Skin of body (tissue), 2 donors: ENCODE measurements around the gene RAB12.

DNA sequence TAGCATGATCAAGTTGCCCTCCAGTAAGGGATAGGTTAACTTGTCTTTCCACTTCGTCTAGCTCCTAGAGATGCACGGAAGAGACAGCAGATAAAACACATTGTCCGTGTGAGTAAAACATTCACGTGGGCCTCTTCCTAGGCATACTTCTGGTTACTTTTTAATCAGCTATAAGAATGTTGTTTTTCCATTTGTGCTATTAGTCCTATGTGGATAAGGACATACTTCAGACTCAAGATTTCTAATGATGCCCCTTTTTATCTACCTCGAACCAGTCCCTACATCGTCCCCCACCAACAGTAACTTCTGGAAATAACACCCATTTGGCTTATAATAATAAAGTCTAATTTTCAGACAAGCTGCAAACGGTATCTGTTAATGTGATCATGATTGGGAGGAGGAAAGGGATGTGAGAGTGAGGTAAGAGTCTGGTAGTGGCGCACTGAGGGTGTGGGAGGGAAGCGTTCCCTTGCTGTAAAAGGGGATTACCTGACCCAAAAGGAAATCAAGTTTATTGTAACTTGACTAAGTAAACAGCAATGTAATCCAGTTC, 1.0 kb upstream of the ARHGAP28 start:
- RAMPAGE, long total RNA, result no peak

- RAMPAGE, long total RNA, result no peak
These were observed 146.1 kb downstream of the ARHGAP28 start for GRCh38 chr18:6875465-6876123.

- RAMPAGE, long total RNA, result no peak
These were observed 32.8 kb downstream of the LAMA1 start for GRCh38 chr18:7084700-7085302.

DNA sequence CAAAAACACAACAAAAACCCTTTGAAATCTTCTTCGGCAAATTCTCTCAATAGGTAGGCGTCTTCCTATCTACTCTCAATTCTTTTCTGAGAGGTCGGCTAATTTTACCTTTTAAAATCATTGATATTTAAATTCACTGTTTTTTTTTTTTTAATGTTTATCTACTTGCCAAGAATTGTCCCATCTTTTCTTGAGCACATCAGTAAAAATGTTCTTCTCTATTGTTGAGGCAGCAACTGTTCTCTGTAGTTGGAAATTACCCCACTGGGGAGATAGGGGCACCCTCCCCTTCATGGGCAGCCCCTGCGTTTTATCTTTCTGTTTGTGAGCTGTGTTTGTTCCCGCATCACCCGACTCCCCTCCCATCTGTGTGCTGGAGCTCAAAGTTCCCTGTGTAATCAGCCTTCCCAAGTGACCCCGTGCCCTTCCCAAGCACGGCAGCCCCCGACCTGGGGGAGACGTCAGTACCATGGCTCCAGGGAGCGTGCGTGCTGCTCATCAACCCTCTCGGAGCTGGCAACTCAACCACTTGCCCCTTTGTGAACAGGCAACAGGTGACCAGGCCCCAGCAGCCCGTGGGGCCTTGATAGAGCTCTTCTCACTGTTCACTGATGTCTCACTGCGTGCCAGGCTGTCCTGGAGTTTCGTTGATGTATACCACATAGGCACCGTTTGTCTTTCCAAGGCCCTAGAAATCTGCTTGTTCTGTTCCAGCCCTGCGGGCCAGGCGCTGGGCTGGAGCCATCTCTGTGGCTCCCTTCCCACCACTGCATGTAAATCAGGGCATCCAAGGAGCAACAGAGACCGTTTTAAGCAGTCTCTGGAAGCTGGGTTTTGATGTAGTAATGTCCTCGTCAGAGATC, 107.3 kb upstream of the PTPRM start:
- RAMPAGE, long total RNA, result no peak

DNA sequence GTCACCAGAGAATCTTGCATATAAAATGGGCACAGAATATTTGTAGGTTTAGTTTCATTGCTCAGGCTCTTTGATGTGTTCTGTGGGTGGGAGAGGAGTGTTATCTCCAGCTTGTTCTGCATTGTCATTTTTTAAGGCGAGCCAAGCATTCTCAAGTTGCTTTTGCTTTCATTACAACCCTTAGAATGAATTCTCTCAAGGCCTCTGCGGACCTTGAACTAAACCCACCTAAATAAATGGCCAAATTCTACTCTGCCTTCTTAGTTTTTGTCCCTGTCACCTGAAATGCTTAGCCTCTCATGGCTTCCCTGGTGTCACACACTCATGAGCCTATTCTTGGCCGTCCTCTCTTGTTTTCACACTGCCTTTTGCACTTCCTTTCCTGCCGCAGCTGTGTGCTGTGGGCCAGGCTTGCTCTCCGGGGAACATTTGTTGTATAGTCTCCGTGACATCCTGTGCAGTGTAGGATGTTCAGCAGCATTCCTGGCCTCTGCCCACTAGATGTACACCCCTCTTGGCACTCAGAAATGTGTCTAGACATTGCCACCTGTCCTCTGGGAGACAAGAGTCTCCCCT, 255.5 kb downstream of the PTPRM start:
- RAMPAGE, long total RNA, result no peak

DNA sequence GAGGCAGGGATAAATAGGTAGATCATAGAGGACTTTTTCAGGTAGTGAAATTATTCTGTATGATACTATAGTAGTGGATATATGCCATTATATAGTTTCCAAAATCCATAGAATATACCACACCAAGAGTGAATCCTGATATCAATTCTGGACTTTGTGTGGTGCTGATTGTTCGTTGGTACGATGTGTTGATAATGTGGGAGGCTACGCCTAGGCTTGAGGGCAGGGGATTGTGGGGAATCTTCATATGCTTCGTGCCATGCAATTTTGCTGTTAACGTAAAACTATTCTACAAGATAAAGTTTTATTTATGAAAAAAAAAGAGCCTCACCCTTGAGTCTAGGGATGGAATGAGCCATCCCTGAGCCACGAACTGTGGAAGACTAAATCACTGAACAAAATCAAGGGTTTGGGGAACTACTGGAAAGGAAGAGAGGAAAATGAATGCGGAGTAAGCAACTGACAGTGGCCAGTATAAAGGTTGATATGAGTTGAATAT, 409.2 kb downstream of the PTPRM start:
- RAMPAGE, long total RNA, result no peak

- RAMPAGE, long total RNA, result no peak
These were observed 495.7 kb downstream of the PTPRM start for GRCh38 chr18:8062747-8063224.

DNA sequence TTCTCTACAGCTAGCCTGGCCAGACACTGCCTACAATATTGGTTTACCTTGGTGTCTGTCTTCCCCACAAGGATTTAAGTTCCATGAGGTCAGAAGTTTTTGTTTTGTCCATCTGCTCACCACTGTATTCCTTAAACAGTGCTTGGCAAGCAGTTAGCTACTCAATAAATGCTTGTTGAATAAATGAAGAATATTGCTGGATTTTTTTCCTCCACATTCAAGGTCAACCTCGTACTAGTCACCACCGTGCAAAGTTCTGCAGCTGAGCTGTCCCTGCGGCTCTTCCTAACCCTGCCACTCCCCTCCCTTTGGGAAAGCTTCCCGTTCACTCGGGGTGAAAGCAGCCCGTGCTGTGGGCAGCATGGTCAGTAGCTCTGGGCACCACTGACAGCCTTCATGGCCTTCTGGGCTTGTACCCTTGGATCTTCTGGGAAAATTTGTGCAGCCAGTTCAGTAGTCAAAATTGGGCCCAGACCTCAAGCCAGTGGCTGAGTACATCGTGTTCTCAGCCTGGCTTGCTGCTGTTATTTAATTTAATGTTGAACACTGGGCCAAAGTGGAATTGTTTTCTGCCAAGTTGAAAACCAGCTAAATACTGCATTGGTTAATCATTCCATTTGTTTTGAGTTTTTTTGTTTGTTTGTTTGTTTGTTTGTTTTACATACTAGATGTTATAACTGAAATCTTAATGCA, 469.3 kb upstream of the RAB12 start:
- RAMPAGE, long total RNA, result no peak

- RAMPAGE, long total RNA, result no peak
These were observed at the start of gene RAB12 for GRCh38 chr18:8608685-8609599. Gene RAB12 (plus strand): TSS chr18:8609437.

DNA sequence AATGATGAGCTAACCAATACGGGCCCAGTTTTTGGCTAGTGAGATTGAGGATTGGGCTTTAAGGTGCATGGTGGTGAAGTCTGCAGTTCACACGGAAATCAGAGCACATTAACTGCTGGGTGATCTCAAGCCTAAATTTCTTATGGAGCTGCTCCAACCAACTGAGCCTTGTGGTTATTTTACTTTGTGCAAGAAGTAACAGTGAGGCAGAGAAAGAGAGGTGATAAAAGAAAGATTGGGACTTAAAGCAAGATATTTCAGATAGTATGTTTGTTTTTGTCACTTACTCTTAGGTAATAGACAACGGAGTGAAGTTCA, 2.4 kb downstream of the MTCL1 start:
- RAMPAGE, long total RNA, result no peak

DNA sequence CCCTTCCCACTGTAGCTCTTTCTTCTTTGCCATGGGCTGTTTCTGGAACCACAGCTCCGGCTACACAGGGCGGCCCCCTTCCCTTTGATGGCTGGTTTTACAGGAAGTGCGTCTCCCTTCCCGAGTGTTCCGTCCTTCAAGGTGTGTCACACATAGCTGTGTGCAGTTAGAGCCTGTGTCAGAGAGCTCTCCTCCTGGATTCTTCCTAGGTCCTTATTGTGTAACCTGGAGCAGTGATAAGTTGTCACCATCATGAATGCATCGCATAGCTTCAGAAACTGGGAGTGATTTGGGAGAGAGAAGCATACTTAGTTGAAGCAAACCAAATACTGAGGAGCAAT, 81.5 kb downstream of the MTCL1 start:
- RAMPAGE, long total RNA, result no peak

DNA sequence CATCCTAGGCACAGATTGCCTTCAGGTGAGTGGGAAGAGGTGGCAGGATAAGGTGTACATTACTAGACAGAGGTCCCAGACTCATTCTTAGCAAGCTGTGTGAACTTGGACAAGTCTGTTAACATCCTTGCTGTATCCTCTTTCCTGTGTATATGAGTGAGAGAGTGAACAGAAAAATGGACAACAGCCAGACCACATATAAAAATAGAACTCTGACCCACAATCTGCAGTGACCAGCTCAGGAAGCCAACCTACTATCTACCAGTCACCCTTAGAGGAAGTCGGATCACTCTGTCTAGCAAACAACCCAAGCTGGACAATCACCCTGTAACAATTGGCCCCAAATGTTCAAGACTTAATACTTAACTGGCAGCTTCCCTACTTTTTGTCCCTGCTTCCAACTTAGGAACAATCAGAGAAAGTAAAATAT, 158.6 kb upstream of the NDUFV2 start:
- RAMPAGE, long total RNA, result no peak

DNA sequence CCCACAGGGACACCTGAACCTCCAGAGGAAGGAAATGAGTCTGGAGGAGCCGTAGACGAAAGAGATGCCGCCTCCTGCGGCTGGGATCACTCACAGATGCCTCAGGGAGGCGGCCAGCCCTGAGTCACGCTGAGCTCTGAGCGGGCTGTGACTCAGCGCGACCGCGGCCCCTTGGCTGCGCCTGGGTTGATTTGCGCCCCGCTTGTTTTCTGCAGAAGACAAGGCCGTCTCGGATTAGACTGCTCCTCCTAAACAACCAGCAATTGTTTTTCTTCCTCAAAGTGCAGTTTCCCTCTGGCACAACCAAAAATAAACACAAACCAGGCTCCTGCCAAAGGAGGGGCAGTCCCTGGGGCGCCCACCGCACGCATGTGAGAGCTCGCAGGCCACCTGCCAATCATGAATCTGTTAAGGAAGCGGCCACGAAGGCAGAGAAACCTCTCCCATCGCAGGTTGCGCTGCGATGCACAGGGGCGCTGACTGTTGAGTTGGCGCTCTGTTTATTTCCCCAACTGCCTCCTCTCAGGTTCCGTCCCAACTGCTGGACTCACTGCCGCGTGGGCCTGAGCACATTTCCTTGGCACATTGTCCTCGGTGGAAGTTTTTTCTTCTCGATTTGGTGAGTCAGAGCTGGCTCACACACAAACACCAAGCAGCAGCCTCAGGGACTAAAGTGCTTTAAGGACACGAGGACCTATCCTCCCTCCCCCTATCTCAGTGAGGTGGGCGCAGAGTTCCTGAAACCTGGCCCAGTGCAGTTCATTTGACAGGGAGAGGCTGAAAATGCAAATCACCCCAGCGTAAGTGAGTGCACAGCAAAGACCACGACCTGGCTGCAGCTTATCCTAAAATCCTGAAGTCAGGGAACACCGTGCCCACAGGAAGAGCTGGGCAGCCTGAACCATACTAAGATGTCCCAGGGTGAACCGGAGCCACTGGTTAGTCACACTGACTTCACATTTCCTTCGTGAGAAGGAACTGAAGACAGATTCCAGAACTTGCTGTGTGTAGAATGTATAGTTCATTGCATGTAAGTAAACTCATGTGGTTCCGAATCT, 85.0 kb upstream of the NDUFV2 start:
- RAMPAGE, long total RNA, result no peak

DNA sequence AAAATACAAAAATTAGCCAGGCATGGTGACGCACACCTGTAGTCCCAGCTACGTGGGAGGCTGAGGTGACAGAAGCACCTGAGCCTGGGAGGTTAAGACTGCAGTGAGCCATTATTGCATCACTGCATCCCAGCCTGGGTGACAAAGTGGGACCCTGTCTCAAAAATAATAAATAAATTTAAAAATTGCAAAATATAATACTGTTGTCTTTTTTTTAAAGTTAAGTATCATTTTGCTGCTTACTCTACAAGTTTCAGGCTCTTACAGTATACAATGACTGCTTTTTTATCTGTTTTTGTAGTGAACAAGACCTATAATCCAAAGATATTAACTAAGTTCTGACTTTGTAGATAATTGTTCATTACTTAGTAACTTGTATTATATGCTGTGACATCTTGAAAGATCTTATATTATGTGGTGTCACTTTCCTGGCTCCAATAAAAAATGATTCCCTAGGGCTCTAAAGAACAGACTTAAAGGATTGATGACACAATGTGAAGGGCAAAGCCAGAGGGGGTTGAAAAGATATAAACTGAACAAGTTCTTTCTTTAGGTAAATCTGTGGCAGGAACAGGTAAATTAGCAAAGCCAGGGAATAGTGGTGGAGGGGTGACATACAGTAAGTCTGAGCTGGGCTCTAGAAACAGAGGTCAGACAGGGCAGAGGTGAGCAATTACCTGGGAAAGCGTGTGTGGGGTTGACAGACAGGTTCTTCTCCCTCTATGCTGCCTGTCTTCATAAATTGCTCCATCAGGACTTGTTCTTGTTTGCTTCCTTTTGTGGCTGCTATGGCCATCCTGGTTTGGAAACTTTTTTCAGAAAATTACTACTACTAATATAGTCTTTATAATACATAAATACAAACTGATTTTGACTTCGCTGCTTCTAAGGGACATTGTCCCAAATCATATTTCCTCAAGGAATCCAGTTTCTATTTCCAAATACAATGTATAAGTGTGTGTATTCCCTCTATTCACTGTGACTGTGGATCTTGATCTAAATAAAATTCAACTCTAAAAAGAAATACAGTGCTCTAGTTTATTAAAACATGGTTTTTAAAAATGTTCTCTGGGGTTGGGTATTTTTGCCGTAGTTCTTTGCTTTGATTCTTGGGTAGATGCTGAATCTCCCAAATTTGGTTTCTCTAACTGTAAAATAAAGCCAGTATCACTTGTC, 3.5 kb upstream of the ANKRD12 start:
- RAMPAGE, long total RNA, result no peak

DNA sequence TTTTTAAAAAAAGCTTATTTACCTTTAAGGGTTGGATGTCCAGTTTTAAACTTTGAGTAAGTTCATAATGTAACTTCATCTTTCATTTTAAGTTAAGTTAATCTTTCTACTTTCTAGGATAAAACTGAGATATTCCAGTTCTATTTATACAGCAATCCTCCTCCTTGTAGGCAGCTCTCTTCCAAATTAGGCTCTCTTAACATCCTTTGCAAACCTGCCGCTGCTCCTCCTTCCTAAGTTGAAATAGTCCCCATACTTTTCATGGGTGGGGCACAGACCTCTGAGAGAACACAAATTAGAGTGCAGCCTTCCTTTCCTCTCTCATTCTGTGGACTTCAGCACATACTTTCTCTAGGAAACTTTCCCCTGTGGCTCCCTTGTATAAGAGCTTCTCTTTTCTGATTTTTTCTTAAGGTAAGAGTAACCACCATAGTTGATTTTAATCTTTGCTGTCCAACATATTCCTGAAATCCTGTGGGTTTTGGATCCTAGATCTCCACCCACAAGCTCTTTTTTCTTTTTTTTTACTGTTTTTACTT, 28.3 kb downstream of the TWSG1 start:
- RAMPAGE, long total RNA, result no peak

DNA sequence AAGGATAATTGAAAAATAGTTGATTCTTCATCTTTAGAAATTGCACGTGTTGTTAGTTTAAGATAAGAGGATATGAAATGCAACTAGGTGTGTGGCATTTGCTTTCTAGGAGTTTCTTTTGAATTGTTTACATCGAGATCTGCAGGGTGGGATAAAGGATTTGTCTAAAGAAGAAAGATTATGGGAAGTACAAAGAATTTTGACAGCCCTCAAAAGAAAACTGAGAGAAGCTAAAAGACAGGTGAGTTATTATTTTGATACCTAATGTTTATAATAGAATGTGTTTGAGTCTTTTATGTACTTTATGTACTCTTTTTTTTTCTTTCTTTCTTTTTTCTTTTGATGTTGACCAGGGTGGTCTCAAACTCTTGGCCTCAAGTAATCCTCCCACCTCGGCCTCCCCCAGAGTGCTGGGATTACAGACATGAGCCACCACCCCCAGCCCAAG, 50.3 kb downstream of the RALBP1 start:
- RAMPAGE, long total RNA, result no peak

GRCh38 chr18:9570323-9570722, 44.0 kb downstream of the PPP4R1 start:
- RAMPAGE, long total RNA, result no peak

GRCh38 chr18:9612112-9612738, 2.1 kb downstream of the PPP4R1 start:
- RAMPAGE, long total RNA, result no peak

DNA sequence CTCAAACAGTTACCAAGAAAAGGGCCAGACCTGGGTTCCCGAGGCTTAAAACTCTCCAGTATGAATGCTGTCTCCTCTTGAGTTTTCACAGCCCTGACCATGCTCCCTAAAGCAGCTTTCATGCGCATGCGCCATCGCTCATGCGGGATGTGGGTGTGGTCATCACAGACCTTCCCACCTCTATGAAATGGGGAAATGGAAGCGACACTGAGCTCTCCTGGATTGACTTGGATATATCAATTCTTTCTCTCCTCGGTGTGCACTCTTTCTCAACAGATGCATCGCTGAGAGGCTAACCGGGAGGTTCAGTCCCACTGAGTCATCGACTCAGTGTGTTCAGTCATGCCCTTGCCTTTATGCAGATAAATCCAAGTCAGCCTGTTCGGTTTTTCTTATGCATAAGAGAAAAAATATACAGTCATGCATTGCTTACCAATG, 19.8 kb upstream of the RAB31 start:
- RAMPAGE, long total RNA, result no peak

DNA sequence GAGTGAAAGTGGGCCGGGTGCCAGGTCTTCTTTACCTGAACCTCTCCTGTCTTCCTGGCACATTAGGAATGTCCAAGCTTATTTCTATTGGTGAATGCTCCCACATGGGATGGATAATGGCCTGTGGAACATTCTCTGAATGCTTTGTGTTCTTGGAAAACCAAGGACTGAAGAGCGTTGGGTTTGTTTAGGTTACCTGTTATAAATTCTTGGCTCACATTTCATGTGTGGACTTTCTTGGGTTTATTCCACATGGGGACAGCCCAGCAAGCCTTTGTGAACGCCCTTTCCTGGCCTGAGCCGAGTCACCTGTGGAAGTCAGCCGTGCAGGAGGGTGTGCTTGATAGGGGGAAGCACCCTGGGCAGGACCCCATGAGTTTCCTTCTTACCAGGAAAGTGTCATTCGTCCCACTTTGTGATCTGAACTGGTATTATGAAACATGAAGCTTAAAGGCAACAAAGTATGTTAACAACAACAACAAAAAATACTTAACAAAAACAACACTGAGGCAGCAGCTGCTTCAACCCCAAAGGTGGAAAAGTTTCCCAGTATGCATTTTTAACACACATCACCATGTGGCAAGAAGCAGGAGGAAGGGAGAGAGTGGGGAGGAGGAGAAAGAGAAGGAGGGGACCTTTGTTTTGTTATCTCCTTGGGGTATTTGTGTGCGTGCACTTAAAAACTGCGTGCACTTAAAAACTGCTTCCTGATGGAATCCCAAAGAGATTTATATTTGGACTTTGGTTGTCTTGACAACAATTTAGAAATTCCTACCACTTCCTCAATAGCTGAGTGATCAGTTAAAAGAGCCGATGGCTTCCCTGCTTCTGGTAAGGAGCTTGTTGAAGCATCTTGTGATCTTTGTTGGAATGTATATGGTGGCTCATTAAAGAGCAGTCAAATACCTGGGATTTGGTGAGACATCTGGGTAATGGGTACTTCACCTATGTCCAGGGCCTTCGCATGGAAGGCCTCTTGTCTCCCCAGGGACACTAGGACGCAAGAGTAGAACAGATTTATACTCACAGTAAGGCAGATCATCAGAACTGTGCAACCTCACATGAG, 4.3 kb downstream of the RAB31 start:
- RAMPAGE, long total RNA, result no peak